Gallbladder (tissue), 1 donor: ENCODE data around the gene STAT1.

DNA sequence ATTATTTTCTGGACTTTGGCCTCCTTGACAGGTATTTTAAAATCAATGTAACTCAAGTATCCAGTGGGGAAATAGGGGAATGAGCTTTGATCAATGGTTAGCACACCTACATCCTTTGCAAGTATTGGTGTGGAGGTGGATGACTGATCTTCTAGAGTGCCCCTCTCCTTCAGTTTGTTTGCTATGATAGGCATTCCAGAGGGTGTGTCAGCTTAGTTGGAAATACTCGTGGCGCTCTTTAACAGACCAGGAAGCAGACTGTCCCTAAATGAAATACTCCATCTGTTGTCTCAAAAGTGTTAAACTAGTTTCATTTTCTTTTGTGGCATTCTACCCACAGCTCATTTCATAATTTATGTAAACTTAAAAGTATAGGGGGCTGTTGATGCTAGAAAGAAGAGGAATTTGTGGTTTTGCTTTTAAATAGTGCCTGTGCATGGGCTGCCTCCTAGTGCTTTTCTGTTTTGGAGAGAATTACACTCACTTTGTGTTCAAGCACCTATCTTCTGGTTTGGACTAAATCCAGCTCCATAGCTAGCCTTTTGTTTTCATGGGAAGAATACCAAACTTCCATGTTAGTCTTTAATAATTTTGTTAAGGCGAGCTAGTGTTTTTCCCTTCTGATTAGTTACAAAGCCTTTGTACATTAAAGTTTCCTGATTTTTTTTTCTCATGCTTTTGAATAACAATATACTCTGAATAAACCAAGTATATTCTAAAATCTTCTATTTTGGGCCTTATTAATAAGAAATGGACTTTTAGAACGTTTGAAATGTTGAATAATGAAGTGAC, 66.1 kb downstream of the STAT1 start:
- PRO-cap: bidirectional peak, plus-strand start at position 313 of the sequence, minus-strand start at position 260 of the sequence

GRCh38 chr2:190969208-190970265, 44.4 kb downstream of the STAT1 start:
- PRO-cap: no peak

DNA sequence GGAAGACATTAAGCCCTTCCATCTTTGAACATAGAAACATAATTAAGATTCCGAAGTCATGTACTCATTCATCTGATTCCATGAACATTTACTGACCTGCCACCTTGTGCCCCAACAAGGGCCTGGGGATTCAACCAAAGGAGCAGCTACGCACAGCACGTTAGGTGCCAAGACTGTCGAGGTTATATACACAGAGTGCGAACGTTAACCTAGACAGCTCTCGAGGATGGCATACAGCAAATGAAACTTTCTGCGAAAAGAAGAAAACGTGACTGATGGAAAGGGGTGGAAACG, 595 bp downstream of the STAT1 start:
- PRO-cap: no peak

DNA sequence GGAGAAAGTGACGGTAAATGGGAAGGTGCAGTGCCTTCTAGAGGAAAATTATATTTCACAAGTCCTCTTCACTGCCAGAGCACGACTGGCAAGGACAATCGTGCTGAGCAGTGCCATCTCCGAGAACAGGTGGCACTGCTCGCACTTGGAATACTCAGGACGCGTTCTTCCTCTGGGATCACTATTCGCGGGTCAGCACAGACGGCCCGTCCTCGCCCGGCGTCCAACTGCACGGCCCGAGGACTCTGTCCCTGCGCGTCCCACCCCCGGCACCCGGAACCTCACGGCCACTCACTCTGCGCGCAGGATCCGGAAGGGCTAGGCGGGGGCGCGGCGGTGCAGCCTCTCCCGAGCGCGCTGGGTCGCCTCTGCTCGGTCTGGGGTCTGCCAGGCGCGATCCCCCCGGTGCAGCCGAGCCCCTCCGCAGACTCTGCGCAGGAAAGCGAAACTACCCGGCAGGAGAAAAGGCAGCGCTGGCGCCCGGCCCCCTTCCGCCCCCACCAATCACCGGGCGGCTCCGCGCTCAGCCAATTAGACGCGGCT, at the start of gene STAT1:
TSS of gene STAT1 (minus strand) at position 449 of the 543 bp plus-strand sequence.
- PRO-cap: bidirectional peak, plus-strand start at position 82 of the sequence, minus-strand start at position 127 of the sequence; bidirectional peak, plus-strand start at position 184 of the sequence, minus-strand start at position 247 of the sequence; bidirectional peak, plus-strand start outside the sequence, minus-strand start at position 434 of the sequence

GRCh38 chr2:191020737-191021557, 7.0 kb upstream of the STAT1 start:
- PRO-cap: no peak

- PRO-cap: no peak
Measured at GRCh38 chr2:191114227-191115045, 36.4 kb downstream of the STAT4 start.

GRCh38 chr2:191128006-191128644, 22.7 kb downstream of the STAT4 start:
- PRO-cap: unidirectional peak, plus-strand start at chr2:191128419

DNA sequence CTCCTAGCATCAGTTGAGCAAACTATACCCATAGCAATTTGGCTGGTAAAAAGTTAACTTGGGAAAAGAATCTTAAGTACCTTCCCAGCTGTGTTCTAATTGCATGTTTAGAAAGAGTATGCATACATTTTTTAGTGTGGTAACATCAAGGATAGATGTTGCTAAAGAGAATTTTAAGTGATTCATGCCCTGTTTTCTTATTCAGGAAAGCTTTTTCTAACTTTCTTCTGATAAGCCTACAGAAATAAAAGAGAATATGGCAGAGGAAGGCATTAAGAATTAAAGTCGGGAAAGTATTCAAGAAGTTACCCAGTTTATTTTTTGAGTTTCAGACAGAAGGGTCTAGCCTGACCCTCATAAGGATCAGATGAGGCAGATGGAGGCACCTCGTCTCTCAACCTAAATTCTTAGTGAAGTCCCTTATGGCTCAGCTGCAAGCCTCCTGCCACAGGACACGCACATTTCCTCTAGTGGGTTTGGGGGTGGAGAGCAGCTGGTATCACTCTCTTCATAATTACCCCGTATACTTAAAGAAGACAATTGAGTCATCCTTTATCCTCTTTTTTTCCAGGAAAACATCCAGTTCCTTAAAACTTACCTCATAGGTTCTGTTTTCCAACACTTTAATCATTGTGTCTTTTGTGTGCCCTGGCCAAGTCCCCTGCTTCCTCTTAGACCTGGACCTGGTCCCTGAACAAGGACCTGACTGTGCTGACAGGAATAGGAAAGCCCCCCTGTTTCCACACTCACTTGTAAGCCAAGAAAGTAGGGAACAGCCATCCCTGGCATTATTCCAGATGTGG, 42.5 kb upstream of the MYO1B start:
- PRO-cap: no peak

DNA sequence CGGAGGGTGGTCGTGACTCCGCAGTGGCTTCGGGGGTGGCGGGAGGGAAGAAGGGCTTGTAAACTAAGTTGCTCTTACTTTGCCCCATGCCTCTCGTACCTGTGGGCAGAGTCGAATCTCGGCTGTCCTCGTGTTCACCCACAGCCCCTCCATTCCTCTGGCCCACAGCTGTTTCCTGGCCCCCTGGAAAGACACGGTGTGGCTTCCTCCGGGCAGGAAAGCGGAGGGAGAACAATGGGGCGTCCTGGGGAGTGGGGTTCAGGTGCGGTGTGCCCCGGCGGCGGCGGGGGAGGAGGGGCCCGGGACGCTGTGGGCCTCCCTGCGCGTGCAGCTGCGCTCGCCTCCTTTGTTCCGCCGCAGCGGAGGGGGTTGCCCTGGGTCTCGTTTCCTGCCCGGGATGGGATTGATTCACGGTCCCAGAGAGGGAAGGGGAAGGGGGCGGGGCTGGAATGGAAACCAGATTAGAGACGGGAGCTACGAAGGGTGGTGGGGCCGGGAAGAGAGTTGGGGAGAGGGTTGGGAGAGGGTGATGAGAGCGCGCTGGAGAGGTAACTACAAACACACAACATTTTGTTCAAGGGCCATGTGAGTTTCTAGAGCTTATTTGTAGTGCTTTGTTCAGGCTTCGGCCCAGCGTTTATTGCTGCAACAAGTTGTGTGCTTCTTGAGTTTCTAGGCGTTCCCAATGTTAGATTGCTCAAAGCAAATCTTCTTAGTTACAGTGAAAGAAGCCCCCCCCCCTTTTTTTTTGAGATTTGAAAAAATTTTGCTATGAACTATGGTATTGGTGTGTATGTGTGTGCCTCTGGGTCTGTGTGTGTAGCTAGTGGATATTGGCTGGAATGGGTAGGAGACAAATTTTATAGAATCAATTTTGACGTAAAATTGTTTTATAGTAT, 865 bp downstream of the MYO1B start:
- PRO-cap: bidirectional peak, plus-strand start at position 459 of the sequence, minus-strand start at position 348 of the sequence

- PRO-cap: no peak
Measured at GRCh38 chr2:191303182-191303682, 58.0 kb downstream of the MYO1B start.

DNA sequence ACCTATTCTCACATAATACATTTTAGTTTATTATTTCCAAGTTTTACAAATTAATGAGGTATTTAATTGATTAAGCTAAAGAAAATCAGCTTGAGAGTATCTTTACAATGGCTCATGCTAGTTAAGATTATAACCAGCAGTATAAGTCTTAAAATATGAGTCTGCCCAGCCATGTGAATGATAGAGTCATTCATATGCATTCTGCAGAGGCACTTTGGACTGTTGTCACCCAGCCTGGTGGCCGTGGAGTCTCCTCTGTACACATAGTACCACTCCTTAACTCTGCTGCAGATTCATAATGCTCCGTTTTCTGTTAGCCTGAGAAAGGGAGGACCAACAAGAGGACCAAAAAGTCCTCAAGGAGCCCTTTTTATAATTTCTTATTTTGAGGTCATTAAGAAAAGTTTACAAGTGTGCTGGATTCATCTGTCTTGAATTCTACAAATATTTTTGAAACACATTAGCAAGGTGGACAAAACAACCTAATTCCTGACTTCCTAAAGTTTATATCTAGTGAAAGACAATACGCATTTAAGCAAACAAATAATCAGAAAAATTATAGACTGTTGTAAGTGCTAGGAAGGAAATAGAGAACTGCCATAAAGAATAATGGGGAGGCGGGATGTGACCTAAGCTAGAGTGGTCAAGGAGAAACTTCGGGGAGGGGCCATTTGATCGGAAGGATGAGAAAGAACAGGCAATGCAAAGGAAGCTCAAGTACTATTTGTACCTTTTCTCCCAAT, 149.0 kb downstream of the MYO1B start:
- PRO-cap: no peak

DNA sequence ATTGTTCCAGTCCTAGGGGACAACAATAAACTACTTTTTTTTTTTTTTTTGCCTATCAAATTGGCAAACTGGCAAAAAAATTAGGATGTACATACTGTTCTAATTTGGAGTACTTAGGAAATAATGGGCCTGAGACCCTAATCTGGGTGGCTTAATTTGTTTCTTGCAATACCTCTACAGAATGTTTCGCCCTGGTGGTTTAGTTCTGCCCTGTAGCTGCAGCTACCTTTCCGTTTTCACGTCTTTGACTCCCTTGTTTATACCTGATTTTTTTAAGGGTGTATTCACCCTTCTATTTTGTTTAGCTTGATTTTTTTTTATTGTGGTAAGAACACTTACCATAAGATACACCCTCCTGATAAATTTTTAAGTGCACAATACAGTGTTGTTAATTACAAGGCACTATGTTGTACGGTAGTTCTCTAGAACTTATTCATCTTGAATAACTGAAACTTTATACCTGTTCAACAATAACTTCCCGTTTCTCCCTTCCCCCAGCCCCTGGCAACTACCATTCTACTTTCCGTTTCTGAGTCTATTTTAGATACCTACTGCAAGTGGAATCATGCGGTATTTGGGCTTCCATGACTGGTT, 49.0 kb upstream of the NABP1 start:
- PRO-cap: no peak

- PRO-cap: no peak
Measured at GRCh38 chr2:191677992-191678070, 105 bp upstream of the NABP1 start.

GRCh38 chr2:191680089-191680847, 2.3 kb downstream of the NABP1 start:
- PRO-cap: no peak

DNA sequence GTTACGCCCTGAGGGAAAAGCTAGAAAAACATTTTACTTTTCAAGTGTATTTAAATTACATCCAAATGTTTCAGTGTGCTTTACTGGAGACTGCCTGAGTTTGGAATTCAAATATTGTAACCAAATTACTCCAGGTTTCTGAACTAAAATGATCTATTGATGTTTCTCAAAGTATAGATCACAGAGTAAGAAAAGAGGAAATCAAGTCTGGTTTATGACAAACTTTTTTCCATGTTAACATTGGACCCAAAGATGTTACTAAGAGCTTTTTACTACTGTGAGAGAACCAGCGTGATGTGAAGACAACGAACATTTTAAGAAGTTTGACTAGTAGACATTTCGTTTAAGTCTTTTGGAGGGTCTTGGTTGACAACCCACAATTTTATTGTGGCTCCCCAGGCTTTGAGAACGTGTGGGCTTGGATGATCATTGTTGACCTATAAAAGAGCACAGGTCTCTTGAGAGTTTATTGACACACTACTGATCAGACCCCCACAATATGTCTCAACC, 11.7 kb downstream of the NABP1 start:
- PRO-cap: no peak

DNA sequence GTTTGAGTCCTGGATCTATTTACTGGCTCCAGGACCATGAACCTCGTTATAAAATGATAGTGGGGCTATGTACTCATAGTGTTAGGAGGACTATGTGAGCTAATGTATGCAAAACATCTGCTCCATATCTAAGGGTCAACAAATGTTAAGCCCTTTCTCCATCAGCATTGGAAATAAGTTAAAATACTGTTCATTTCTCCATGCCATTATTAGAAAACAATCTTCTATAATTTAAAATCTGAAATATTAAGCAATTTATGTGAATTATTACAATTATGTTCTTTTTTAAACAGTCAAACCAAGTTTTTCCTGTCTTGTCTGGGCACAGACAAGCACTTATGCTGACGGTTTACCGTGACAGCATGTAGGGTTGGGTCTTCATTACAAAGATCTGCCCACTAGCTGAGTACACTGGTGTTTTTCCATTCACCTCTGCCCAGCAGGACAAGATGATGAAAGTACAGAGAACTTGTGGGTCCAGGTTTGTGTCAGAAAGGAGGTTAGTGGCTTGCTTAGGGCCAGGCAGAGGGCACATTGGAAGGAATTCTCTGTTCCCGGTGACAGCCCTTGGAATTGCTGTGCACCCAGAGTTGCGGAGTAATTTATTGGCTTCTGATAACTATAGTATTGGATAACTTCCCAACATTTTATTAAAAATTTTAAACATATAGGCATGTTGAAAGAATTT, 13.9 kb downstream of the NABP1 start:
- PRO-cap: no peak

DNA sequence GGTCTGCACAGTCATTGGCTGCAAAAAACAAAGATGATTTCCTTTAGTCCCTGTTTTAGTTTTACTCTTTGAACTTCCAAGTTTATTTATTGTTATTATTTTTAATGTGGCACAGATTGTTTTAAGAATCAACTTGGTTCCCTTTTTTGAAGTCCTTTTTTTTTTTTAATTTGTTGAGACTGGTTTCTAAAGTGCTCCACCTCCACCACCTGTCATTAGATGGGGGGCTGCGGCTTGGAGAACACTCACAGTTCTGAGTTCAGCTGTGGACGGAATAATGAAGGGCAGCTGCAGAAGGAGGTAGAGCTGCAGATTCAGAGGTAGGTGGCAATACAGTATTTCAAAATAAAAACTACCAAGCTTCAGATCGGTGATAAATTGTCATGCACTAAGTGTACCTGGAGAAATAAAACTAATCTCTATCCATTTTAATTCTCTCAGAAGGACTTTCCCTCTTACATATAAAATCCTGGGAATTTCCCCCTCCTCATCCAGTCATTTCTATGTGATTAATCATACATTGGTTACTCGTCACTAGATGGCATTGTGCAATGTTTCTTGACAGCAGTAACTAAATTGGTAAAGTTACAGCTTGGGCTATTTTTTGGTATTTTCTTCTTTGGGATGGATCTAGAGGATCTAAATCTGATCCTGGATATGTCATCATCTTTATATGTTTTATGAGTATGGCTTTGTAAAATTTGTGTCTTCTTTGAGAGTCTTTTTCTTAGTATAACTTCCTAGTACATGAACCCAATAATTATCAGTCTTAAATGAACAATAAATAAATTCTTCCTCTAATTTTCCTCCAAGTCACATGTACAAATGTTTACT, 81.0 kb upstream of the SLC39A10 start:
- PRO-cap: no peak

DNA sequence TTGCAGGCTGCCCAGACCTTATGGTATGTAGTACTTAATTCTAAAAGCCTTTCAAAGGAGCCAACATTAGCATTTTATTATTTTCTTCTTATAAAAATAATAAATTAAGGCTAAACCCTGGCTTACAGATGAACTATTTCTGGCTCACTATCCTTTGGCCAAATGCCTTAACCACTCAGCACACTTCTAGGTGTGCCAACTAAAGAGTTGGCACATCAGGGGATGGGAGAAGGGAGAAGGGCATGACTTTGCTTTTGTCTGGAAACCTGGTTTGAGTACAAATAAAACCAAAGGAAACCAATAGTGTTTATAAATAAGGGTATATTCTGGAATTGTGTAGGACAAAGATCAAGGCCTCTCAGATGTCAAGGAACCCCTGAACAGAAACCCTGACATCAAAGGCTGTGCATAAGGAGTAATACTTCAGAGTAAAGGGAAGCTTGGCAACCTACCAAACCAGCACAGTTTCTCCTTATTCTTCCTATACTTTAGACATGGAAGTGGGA, 66.4 kb upstream of the SLC39A10 start:
- PRO-cap: no peak

- PRO-cap: no peak
Measured at GRCh38 chr2:195658417-195658893, 1.4 kb downstream of the SLC39A10 start.

GRCh38 chr2:196150500-196150812, 20.9 kb downstream of the STK17B start:
- PRO-cap: no peak